Measurements from ENCODE around the gene CCDC92.

DNA sequence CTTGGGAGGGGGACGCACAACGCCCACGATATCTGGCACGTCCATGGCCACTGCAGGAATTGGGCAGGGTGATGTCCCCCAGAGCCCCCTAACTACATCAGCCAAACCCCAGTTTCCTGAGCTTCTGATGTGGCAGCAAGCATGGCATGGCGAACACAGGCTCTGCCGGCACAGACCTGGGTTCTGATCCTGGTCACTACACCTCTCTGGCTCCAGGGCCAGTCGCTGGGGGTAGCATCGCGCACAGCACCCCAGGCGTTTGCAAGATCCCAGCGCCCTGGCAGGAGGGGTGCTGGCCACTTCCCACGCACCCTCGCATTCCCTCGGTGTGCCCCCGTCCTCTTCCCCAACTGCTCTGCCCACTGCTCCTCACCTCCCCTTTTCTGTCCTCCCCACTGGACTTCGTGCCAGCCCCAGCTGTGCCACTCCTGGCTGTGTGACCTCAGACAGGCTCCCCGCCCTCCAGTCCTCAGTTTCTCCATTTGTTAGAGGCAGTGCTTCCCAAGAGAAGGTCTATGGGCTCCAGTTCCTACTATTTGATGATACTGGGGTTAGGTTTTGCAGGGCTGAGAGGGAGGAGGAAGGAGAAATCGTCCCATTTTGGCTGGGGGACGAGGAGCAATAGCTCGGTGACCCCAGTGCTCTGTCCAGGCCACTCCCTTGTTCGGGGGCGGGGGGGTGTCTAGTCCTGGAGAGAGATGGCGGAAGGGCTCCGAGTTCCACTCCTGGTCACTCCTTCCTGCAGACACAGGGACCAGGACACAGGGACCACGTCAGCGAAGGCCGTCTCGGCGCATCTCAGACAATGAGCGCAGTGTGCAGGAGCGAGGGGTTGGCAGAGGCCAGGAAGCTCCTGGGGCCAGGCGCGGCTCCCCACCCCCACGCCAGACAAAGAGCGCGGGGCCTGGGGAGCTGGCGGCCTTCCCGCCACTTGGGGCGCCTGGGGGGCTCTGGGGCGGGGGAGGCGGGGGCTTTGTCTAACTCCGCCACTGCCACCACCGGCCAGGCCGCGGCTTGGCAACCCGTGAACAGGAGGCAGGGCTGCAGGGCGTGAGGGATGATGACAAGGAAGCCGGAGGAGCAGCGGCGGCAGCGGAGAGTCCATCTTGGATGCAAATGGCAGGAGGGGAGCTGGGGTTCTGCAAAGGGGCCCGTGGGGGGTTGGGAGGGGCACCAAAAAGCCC, 2.5 kb downstream of the CDK2AP1 start:
- PRO-cap = bidirectional peak, plus-strand start at position 891 of the sequence, minus-strand start at position 741 of the sequence
- RAMPAGE, long total RNA, 3 experiments = no peak in any of the 3 experiments

GRCh38 chr12:123269916-123270991, 1.4 kb downstream of the CDK2AP1 start:
- PRO-cap = bidirectional peak, plus-strand start at chr12:123270853, minus-strand start at chr12:123270731
- RAMPAGE, long total RNA, 3 experiments = no peak in any of the 3 experiments

DNA sequence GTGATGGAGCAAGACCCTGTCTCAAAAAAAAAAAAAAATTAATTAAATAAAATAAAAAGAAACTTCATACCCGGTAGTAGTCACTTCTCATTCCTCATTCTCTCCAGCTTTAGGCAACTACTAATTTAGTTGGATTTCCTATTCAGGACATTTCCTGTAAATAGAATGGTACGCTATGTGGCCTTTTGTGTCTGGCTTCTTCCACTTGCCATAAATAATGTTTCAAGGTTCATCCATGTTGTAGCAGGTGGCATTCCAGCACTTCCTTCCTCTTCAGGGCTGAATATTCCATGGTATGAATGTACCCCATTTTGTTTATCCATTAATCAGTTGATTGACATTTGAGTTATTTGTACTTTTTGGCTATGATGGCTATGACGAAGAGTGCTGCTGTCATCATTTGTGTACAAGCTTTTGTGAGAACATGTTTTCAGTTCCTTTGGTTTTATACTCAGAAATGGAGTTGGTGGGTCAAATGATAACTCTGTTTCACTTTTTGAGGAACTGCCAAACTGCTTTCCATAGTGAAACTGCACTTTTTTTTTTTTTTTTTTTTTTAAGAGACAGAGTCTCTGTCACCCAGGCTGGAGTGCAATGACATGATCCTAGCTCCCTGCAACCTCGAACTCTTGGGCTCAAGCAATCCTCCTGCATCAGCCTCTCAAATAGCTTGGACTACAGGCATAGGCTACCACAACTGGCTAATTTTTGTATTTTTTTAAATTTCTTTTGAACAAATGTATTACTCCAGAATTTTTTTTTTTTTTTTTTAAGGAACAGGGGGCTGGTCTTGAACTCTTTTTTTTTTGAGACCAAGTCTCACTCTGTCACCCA, 6.6 kb upstream of the CDK2AP1 start:
- PRO-cap = no peak
- RAMPAGE, long total RNA, 3 experiments = no peak in any of the 3 experiments

DNA sequence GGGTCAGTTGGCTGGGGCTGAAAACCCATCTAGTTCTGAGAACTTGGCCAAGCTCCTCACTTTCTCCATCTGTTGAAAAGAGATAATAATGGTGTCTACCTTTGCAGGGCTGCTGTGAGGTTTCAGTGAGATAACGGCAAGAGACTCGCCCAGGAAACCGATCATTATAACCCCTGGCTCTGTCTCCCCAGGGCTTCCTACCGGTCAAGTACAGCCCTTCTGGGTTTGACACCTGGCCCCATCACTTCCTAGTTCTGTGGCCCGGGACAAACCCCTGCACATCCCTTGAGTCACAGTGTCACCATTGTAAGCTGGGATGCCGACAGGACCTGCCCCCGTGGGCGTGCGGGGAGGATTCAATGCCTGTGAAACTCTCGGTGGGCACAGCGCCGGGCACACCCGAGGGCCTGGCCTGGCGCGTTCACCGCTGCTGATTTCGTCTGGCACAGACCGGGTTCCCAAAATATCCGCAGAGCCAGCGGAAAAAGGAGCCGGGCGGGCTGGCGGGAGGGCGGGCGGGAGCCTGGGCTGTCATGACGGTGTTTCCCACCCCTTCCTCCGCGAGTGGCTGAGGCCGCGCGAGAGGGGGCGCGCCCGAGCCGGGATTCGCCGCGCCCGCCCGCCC, 4.4 kb downstream of the KMT5A start:
- PRO-cap = bidirectional peak, plus-strand start outside the sequence, minus-strand start at position 438 of the sequence
- RAMPAGE, long total RNA, 3 experiments = no peak in any of the 3 experiments

DNA sequence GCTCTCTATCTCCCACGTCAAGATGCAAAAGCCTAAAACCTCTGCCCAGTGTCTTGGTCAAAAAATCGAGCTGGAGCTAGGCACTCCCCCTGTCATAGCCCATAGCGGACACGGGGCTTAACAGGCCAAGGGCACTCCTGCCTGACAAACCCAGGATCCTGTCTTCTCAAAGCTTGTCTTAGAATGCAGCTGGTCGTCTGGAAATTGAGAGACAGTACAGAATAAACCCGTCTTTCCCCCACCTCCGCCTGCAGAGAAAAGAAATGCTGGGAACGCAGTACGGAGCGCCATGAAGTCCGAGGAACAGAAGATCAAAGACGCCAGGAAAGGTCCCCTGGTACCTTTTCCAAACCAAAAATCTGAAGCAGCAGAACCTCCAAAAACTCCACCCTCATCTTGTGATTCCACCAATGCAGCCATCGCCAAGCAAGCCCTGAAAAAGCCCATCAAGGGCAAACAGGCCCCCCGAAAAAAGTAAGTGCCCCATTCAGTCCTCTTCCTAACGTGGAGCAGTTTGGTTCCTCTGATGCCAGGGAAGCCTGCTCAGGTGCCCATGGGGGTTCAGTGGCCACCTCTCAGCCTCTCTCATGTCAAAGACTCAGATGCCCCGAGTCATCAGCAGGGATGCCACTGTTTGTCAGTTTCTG, 11.0 kb downstream of the KMT5A start:
- PRO-cap = no peak
- RAMPAGE, long total RNA, 3 experiments = start-site peak on the plus strand in 1 of 3 experiments, centred at position 153 of the sequence, 5 reads per replicate

- PRO-cap = no peak
- RAMPAGE, long total RNA, 3 experiments = no peak in any of the 3 experiments
Measured at GRCh38 chr12:123398182-123398997, 14.5 kb downstream of the KMT5A start.

DNA sequence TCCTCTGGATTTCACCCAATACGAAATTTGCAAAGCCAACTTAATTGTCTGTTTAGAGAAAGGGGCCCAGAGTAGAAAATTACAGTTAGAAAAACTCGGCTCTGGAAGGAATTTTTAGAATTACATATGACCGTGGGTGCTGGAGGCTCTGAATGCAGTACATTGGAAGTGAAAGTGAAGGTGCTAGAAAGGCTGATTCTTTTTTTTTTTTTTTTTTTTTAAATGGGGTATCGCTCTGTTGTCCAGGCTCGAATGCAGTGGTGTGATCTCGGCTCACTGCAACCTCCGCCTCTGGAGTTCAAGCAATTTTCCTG, 22.0 kb downstream of the SNRNP35 start:
- PRO-cap = no peak
- RAMPAGE, long total RNA, 3 experiments = no peak in any of the 3 experiments

GRCh38 chr12:123586599-123587201, 2.3 kb downstream of the TMED2 start:
- PRO-cap = no peak
- RAMPAGE, long total RNA, 3 experiments = start-site peak on the plus strand in 1 of 3 experiments, at chr12:123586881-123586929 at its widest, 67 reads per replicate

DNA sequence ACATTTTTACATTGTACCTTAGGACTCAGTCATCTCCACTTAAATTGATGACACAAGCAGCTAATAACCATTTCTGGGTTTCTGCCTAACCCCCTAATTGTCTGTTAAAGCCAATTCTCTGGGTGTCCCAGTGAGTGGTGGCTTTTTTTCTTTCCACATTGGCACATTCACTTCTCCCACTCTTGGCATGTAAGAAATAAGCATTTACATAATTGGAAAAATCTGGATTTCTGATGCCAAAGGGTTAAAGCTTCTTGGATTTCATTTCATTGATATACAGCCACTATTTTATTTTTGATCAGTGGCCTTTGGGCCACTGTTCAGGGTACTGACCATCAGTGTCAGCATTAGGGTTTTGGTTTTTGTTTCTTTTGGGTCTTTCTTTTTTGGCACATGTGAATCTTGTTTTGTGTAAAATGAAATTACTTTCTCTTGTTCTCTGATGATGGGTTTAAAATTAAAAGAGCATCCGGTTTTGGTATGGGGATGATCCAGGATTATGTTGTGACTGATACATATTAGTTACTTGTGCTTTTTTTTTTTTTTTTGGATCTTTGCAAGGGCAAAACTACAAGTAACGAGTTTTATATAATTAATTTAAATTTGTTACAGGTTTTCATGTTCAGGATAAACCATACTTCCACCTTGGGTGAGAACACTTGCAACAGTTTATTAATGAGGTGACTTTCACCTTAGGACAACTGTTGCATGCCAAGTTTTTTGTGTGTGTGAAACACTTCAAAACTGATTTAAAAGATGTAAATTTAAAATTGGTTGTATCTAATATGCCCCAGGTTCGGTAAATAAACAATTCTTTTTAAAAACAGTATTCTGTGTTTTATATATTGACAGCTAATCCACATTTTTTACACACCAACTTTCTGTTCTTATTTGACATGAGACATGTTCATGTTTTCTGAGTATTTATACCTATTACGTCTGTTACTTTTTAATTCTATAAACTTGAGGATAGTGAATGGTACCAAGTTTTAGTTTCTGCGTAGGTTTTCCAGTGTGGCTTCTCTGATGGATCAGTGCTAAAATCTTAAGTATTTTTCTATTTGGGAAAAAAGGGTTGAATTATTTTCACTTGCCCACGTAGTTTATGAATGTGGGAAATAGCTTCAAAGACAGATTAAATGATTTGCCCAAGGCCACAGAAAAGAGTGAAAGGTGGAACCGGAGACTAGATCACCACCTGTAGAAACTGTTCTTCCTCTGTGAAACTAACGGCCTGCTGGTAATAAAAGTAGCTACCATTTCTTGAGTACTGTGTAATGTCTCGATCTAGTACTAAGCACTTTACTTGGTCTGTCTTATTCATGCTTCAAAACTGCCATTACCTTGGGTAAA, 4.1 kb upstream of the DDX55 start:
- PRO-cap = no peak
- RAMPAGE, long total RNA, 3 experiments = no peak in any of the 3 experiments

DNA sequence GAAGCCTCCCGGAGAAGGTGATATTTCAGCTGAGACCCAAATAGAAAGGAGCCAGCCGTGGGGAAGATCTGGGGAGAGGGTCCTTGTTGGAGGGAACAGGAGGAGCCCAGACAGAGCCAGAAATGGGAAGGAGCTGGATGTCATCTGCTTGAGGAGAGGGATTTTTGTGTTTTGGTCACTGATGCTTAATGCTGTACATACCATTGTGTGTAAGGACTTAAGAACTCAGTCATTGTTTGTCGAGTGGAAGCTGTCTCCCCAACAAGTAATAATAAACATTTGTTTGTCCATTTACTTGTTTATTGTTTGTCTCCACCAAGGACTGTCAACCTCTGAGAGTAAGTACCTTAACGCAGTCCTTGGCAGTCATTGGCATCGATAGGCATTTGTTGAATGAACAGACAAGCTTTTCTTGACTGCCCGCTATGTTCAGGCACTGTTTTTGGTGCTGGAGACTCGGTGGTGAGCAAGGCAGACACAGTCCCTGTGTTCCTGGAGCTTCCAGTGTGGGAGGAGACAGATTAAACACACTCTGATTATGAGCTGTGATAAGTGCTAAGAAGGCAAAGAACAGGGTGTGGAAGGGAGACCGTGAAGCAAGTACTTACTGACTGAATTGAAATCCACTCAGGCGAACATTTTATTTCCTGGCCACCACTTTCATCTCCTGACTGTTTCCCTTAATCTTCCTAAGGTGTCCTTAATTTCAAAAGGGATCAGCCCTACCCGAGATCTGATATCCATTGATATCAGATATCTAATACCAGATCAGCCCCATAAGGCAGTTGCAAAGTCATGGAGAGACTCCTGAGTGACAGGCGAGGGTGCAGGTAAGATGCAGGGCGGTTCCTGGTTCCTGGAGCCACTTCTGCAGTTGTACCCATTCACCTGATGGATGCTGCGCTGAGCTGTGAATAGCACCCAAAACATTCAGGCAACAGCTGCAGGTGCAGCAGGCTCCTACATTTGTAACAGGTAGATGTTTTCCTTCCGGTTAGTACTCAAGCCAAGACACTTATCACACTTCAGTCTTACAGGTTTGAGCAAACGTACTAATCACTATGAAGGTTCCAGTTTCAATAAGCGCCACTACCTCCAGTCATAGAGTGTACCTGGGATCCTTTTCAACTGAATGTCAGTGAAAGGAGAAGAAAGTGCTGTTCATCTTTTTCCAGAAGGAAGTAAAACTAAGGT, 1.4 kb downstream of the ATP6V0A2 start:
- PRO-cap = no peak
- RAMPAGE, long total RNA, 3 experiments = no peak in any of the 3 experiments

DNA sequence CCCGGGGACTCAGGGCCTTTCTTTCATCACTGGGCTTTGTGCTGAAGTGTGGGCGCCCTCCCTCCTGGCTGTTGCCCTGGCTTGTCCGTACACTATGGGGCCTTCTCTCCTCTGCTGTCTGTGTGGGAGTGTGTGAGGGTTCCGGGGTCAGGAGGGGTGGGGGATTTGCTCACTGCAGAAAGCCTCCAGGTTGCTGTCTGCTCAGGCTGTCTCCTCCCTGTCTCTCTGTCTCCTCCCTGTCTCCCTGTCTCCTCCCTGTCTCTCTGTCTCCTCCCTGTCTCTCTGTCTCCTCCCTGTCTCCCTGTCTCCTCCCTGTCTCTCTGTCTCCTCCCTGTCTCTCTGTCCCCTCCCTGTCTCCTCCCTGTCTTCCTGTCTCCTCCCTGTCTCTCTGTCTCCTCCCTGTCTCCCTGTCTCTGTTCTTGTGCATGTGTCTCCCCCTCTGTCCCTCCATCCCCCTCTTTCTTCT, 64.7 kb downstream of the CCDC92 start:
- PRO-cap = no peak
- RAMPAGE, long total RNA, 3 experiments = no peak in any of the 3 experiments

- PRO-cap = no peak
- RAMPAGE, long total RNA, 3 experiments = no peak in any of the 3 experiments
Measured at GRCh38 chr12:123942108-123942925, 30.3 kb downstream of the CCDC92 start.

- PRO-cap = no peak
- RAMPAGE, long total RNA, 3 experiments = no peak in any of the 3 experiments
Measured at GRCh38 chr12:123966100-123966899, 6.3 kb downstream of the CCDC92 start.

- PRO-cap = bidirectional peak, plus-strand start at chr12:123972755, minus-strand start at chr12:123972727; bidirectional peak, plus-strand start at chr12:123973227, minus-strand start at chr12:123972831
- RAMPAGE, long total RNA, 3 experiments = start-site peak on the plus strand in 3 of 3 experiments, at chr12:123973183-123973281 at its widest, 435 to 866 reads per replicate
Measured at GRCh38 chr12:123972481-123973449, at the start of gene CCDC92. Gene CCDC92, minus strand, starts transcription at chr12:123972831.

DNA sequence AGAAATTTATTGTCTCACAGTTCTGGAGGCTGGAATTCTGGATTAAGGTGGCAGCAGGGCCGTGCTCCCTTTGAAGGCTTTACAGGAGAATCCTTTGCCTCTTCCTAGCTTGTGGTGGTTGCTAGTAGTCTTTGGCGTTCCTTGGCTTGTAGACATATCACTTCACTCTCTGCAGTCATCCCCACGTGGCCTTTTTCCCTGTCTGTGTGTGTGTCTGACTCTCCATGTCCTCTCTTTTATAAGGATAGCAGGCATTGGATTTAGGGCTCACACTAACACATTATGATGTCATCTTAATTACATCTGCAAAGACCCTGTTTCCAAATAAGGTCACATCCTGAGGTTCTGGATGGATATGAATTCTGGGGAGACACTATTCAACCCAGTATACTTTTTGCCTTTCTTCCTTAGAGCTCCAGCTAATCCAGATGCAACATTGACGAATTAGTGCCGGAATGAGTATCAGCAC, 24.4 kb downstream of the ZNF664 start:
- PRO-cap = no peak
- RAMPAGE, long total RNA, 3 experiments = no peak in any of the 3 experiments

DNA sequence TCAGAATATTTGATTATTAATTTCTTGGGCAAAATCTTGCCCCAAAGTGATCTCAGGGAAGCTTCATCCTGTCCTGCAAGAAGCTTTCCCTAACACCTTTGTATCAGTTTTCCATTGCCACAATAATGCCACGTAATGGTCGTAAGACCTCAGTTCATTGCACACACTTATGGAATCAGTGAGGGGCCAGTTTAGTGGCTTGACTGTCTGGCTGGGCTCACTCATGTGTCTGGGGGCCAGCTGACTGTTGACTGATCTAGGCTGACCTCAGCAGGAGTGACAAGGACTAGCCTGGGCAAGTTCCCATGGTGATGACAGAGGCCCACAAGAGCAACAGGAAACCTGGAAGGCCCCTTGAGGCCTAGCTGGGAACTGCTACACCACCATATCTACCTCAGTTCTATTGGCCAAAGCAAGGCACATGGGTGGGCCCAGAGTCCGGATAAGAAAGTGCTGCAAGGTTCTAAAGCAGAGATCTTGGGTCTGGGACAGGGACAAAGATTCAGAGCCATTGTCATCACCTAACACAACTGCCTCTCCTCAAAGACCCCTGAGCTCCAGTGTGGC, 21.3 kb upstream of the RFLNA start:
- PRO-cap = no peak
- RAMPAGE, long total RNA, 3 experiments = no peak in any of the 3 experiments

- PRO-cap = no peak
- RAMPAGE, long total RNA, 3 experiments = no peak in any of the 3 experiments
Measured at GRCh38 chr12:124297101-124297356, 2.1 kb downstream of the RFLNA start.

DNA sequence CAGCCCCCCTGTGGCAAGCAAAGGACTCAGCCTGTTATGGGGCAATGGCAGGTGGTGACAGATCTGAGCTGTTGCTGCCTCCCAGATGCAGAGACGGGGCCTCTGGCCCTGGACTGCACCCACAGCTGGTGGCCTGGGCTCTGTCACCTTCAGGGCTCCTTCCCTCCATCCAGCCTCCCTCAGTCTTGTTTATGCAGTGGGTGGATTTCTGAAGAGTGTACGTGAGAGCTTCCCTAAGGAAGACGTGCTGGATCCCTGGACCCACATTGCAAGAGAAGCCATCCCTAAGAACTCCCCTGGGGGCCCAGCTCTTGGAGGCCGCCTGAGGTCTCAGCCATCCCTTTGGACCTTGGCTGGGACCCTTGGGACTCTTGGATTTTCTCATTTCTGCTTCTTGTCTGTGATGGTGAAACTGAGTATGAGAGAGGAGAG, 5.2 kb downstream of the RFLNA start:
- PRO-cap = no peak
- RAMPAGE, long total RNA, 3 experiments = no peak in any of the 3 experiments

DNA sequence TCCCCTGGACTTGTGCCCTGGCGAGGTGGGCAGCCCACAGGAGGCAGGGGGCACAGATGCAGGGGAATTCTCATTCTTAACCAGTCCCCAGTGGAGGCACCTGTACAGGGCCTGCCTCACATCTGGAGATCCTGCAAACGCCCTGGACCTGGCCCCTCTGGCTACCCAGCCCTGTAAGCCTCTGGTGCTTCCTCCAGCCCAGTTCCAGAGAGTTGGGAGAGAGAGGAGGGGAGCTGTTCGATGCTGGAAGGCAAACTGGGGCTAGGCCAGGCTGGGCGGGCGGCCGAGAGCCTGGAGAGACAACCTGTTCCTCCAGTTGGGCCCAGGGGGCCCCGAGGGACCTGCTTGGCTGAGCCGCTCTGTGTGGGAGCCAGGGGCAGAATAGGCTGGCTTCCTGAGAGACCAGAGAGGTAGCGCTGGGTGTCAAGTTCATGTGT, 64.6 kb downstream of the RFLNA start:
- PRO-cap = no peak
- RAMPAGE, long total RNA, 3 experiments = no peak in any of the 3 experiments

DNA sequence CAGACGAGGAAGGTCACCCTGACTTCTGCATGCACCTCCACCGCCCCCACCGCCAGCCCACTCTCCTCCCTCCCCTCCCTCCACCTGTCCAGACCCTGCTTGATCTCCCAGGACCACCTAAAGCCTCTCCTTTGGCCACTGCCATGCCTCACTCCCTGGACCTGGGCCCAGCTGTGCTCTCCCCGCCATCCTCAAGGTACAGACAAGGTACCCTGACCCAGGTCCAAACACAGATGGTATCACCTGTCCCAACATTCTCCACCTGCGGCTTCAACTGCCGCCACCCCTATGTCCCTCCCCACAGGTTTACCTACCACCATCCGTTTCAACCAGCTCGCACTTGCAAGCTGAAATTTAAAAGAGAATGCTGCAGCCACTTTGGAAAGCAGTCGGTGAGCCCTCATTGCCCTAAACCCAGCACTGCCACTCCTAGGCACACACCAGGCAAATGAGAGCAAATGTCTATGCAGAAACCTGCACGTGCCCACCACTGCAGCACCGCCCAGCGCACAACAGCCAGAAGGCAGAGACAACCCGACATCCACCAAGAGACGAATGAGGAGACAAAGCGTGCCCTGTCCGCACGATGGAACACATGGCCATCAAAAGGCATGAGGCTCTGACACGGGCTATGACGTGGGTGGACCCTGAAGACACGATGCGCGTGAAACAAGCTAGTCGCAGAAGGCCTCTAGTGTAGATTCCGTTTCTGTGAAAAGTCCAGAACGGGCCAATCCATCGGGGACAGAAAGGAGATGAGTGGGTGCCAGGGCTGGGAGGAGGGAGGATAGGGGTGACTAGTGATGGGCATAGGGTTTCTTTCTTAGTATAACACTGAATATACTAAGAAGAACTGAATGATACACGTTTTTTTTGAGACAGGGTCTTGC, 71.0 kb downstream of the RFLNA start:
- PRO-cap = bidirectional peak, plus-strand start at position 650 of the sequence, minus-strand start at position 422 of the sequence
- RAMPAGE, long total RNA, 3 experiments = no peak in any of the 3 experiments